Neural crest cell (in vitro differentiated cells): ENCODE measurements around the genes DOK3 and ZNF454.

DNA sequence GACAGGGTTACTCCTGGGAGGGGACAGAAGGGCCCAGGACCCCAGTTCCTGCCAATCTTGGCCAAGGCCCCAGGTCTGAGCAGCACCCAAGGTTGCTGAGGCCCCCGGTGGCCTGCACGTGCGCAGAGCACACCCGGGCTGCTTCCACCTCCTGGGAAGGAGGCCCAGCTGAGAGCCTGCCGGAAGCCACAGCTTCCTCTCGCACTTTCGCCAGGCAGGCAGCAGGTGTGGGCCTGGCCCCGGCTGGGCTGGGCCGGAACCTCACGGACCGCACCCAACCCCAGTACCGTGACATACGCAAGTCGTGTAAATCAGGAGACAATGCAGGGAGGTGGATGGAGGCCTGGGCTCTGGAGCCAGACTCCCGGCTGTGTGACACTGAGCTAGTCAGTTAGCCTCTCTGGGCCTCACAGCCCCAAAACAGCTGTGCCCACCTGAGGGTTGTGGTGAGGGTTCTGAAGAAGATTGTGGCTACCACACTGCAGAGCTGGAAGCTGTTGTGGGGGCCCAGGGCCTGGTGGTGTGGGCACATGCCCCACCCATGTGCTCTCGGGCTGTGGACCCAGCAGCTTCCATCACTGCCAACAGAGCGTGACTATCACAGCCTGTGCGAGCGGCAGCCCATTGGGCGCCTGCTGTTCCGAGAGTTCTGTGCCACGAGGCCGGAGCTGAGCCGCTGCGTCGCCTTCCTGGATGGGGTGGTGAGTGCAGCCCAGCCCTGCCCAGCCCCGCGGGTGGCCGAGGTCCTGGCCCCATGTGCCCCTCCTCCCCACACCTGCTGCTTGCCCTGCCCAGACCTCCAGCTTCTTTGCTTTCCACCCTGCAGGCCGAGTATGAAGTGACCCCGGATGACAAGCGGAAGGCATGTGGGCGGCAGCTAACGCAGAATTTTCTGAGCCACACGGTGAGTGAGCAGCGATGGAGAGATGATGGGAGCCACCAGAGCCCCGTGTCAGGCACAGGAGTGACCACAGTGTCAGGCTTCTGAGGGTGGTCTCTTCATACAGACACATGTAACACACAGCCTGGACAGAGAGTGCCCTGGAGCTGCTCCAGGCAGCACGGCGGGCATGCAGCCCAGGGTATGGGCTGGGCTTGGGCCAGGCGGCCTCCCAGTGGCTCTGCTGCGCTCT, 5.3 kb downstream of the GRK6 start:
- PRO-cap: no peak

GRCh38 chr5:177435662-177436729, 9.5 kb downstream of the GRK6 start:
- PRO-cap: no peak

DNA sequence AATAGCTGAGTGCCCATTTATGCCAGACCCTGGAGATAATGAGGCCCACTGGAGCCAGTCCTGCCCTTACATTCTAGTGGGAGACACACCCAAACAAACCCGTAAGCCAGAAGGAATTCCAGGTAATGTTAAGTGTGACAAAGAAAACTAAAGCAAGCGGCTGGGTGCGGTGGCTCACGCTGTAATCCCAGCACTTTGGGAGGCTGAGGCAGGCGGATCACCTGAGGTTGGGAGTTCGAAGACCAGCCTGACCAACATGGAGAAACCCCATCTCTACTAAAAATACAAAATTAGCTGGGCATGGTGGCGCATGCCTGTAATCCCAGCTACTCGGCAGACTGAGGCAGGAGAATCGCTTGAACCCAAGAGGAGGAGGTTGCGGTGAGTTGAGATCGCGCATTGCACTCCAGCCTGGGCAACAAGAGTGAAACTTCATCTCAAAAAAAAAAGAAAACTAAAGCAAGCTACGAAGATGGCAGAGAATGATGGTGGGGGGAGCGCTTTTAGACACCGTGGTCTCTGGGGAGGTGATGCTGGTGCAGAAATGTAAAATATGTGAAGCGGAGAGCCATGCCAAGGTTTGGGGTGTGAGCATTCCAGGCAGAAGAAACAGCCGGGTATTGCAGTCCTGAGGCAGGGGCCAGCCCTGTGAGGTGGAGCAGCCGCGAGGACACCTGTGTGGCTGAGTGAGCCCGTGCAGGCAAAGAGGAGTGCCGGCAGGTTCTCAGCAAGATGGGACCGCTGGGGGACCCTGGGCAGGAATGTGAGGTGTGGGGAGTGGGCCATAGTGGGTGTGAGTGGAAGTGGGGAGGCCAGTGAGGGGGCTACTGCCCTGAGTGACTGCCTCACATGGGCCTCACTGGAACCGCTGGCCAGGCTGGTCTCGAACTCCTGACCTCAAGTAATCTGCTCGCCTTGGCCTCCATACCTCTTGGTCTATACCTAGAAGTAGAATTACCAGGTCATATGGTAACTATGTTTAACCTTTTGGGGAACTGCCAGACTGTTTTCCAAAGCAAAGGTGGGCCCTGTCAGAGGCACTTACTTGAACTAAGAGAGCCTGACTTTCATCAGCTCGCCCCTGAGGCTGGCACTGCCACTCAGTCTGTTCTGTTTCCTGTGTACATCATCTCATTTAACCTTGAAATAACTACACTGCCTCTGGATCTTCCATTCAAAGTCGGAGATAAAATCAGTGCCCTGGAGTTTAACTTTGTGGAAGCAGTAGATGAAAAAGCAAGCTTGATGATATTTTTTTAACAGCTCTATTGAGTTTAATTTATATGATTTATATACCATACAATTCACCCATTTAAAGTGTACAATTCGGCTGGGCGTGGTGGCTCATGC, 8.2 kb upstream of the PRR7 start:
- PRO-cap: no peak

- PRO-cap: no peak
Measured at GRCh38 chr5:177443479-177444085, 3.0 kb upstream of the PRR7 start.

- PRO-cap: no peak
Measured at GRCh38 chr5:177446001-177446256, 685 bp upstream of the PRR7 start.

GRCh38 chr5:177484525-177485129, 11.2 kb upstream of the DBN1 start:
- PRO-cap: no peak

DNA sequence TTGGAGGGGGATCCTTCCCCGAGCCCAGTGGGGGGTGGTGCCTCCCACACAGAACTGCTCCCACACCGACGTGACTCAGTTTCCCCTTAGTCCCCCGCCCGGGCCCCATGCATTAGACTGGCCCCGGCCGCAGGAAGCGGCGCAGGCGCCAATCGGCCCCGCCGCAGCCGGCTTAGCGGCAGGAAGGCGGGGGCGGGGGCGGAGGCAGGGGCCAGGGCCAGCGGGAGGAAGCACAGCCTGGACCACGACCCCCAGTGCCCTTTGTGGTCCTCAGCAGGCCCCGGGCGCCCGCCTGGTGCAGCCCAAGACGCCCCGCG, 248 bp downstream of the PDLIM7 start:
- PRO-cap: bidirectional peak, plus-strand start at position 151 of the sequence, minus-strand start at position 174 of the sequence

GRCh38 chr5:177508477-177509380, 897 bp downstream of the DOK3 start:
- PRO-cap: no peak

GRCh38 chr5:177509381-177510261, at the start of gene DOK3:
Gene DOK3, minus strand, starts transcription at chr5:177509826.
- PRO-cap: no peak

DNA sequence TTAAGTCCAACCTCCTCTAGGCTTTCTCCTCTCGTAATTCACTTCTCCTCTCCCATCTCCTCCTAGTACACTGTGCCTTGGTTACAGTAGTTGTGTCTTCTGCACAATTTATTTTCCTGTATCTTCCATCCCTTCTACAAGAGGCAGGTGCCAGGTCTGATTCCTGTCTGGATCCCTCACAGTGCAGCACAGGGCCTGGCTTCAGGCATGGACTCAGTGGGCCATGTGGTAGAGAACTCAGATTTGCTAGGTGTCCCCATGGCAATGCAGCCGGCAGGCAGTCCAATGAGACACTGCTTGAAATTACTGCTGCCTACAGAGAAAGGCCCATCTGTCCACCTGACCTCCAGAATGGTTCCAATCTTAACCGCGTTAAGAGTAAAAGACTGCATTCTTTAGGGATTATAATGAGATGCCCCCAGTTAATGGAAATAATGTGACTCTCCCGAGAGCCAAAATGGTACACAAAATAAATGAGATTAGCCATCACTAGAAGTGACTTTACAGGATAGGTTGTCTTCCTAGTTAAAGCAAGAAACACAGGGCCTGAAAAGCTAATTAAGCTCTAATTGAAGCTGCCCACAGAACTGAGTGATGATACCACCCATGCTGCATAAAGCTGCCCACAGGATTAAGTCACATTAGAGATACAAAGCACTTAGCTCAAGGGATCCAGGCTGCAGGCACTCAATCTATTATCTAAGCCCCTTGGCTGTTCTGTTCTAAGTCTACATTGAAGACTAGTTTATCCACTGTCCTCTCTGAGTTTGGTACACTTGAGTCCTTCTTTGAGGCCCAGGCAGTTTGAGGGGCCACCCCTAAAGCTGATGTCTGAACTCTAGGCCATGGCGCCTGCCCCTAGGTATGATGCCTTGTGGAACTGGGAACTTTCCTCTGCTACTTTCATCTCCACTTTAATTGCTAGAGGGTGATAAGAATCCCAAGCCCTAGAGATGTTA, 11.4 kb downstream of the FAM193B start:
- PRO-cap: no peak

DNA sequence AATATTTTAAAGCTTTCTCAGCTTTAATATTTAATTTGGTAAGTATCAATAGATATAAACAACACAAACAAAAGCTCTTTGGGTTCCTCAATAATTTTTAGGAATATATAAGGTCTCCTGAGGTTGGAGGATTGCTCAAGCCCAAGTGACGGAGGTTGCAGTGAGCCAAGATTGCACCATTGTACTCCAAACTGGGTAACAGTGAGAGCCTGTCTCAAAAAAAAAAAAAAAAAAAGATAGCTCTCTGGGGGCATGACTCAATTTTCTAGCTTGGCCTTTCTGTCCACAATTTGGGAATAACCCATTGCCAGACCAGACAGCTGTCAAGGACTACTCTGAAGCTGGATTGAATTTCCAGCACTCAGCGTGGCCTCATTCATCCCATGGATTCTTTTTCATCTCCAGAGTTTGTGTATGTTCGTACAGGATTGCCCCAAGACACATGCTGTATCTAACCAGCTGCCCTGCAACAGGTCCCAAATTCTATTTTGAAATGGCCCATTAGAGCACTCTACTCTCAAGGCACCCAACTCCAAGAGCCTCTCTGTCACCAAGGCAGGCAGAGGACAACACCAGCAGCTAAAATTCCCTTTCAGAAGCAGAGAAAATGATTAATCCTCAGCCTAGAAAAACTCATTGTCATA, 8.8 kb downstream of the FAM193B start:
- PRO-cap: no peak

DNA sequence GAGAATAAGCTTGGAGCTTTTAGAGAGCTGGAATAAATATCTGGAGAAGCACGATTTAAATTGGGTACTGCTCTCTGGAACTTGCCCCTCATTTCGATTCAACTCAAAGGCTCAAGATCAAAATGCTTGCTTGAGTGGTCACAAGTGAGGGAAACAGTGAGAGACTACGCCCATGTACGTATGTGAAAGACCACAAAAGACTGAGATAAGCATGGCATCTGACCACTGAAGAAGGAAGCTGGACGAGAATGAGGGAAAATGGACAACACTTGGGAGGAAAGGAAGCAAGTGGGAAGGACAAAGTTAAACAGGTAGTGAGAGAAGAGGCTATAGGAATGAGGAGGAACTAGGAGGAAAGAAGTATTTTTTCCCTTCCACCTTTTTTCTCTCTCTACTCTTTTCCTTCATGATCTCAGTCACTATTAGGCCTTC, 70.1 kb downstream of the B4GALT7 start:
- PRO-cap: no peak

GRCh38 chr5:178210339-178210999, 6.1 kb downstream of the HNRNPAB start:
- PRO-cap: no peak

DNA sequence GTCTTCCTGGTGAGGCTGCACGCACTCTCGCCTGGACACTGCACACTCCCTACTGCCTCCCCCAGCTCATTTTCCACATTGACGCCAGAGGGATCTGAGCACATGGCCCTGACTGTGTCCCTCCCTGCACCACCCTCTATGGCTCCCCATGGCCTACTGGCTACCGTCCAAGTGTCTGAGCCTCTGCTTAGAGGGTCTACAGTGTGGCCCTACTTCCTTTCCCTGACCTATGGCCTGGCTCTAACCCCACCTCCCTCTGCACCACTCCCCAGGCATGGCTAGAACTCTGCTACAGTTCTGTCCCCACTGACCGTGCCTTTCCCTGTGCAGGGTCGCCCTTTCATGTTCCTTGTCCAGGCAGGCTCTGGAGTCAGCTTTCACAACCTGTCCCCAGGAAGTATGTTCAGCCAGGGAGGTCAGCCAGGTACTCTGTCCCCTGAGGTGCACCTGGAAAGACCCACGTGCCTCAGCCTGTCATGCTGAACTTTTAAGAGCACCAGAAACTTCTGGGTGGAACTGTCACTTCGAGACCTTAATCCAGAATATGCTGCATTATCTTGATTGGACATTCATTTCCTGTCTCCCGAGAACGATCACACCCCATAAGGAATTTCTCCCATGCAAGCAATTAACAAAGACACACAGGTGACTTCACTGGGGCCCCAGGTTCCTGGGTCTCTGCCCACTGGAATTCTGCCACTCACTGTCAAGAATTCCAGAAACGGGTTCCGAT, 160.4 kb downstream of the COL23A1 start:
- PRO-cap: no peak

- PRO-cap: no peak
Measured at GRCh38 chr5:178488550-178488749, 101.7 kb downstream of the COL23A1 start.

DNA sequence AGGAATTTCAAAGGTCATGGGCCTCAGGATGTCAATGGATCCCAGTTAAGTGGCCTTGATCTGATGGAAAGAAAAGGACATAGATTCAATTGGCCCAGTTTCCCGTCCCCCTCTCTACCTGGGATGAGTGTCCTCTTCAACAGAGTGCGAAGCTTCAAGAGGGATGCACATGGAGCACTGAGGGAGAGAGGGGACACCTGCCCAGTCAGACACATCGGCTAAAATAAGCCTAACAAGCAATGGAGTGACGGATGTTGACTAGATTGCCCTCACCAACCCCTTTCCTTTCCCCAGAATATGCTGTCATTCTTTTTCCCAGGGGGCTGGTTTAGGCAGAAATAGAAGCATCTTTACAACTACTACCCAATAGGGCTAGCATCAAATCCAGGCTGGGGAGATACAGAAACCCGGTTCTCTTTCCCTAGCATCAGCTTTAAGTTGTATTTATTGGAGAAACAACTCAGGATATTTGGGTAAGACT, 7.1 kb downstream of the CLK4 start:
- PRO-cap: no peak

DNA sequence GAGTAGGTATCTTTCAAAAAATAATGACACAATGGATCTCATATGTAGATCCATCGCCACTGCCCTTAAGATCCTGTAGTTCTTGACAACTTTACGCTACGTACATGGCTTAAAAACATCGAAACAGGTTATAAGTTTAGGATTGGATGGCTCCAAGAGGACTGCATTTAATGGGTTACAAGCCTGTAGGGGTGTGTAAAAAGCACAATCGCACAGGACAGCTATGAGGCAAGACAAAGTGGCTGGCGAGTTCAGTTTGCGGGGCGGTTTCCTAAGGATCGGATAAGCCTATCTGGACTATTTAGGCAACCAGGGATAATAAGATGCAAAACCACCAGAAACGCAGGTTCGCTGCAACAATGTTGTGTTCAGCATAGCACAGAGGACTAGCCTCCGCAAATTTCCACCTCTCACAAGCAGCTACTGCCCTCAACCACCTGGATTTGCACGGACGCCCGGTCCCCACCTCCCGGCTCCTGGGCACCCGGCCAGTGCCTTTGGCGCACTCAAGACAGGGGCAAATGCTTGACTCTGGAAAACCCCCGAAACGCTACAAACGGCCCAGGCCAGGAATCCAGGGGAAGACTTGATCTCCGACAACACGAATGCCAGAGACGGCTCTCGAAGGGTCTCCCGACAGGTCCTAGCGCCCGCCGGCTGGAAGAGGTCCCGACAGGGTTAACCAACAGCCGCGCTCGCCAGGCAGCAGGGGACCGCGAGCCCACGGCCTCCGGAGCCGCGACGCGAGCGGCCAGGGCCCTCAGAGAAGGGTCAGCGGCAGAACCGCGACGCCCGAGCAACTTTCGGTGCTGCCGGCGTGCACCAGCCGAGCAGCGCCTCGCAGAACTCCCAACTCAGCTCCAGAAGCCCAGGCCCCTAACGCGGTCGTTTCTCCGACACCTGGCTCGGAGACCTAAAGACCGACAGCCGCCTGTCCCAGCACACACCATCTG, 590 bp downstream of the CLK4 start:
- PRO-cap: bidirectional peak, plus-strand start at position 254 of the sequence, minus-strand start at position 172 of the sequence; bidirectional peak, plus-strand start at position 675 of the sequence, minus-strand start at position 607 of the sequence; bidirectional peak, plus-strand start at position 843 of the sequence, minus-strand start at position 840 of the sequence

DNA sequence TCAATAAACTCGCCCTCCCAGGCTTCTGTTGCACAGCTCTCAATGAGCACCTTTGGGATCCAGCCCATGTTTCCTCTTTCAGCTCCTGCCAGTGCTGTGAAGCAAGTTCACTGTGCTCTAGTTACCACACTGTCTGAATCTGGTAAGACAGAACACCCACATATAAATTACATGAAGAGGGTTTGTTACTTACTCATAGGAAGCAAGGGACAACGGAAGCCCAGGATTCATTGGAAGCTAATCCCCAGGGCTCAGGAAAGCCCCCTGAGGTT, 15.4 kb upstream of the CLK4 start:
- PRO-cap: no peak

GRCh38 chr5:178940645-178941309, at the start of gene ZNF454:
Gene ZNF454, plus strand, starts transcription at chr5:178941198.
- PRO-cap: no peak

GRCh38 chr5:178941310-178941809, 362 bp downstream of the ZNF454 start:
- PRO-cap: no peak